Airway epithelial cell (primary cell): ENCODE measurements around a stretch of chr1.

GRCh38 chr1:29900691-29901064 is 664.4 kb downstream of the PTPRU start:
- RAMPAGE, long total RNA: no peak

DNA sequence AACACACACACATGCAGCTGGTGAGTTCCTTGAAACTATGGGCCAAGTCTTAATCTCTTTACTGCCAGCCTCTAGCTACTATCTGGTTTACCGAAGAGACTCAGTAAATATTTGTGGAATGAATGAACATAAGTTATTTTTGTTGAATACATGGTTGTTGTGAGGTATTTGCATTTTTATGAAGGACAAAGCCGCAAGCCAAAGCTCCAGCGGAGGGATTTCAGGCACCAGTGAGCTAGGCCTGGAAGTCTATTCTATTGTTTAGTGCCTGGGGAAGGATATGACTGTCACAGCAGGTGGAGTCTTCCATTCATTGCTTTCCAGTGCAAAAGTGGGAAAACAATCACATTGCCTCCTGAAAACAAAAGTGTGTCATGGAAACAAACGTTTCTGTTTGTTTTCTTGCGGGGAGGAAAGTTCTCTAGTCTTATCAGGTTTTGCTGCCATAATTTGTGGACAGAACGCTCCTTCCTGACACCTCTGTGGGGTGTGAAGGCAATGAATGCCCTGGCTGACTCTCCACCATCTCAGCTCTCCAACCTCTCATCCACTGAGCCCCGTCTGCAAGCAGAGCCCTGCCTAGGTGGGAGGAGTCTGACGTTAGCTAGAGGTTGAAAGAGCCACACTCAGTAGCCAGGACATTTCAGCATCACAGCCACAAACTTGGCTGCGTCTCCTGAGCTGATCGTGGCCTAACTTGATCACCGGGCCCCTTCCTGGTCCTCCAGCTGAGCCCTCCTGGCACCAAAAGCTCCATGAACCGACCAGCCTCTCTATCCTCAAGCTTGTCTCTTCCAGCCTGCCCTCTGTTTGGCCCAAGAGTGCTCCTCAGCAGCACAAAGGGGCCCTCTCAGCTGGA is 739.1 kb downstream of the MATN1 start:
- RAMPAGE, long total RNA: no peak

DNA sequence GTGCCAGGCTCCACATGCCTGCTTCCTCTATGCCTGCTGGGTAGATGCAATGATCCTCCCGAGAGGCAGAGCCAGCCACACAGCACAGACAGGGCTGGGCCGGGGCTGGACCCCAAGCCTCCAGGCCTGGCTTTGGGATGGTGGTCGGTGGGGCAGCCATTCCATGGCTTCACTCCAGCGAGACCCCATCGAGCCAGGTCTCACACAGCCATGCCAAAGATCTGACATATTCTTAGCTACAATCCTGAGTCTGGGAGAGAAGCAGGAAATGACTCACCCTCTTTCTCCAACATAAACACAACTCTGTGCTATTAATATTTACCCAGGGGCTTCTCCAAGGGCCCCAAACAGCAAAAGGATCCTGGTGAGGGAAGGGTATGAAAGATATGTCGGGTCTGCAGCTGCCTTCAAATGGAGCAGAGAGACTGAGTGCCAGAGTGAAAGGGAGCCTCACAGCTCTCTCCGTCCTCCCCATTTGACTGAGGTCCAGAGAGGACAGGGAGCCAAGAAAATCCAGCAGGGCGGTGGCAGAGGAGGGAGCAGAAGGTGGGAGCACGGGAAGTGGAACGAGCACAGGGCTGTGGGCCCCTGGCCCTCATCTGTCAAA is 639.5 kb downstream of the MATN1 start:
- RAMPAGE, long total RNA: no peak

DNA sequence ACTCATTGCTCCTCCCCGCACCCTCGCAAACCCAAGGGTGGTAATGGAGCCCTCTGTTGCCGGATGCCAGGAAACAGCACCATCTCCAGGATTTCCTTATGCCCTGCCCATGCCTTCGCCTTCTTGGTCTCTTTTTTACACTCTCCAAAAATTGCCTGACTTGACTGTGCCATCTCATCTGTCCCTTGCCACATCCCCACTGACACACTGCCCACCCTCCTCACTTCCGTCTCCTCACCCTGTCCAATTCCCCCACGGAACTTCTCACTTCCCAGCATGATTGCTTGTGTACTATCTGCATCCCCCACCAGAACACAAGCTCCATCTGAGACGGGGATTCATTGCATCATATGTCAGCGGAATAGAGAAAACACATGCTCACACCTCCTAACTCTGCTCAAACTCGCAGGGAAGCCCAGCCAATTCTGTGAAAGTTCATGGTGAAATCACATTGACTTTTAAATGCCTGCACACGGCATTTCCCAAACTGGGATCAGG is 201.2 kb downstream of the MATN1 start:
- RAMPAGE, long total RNA: no peak

DNA sequence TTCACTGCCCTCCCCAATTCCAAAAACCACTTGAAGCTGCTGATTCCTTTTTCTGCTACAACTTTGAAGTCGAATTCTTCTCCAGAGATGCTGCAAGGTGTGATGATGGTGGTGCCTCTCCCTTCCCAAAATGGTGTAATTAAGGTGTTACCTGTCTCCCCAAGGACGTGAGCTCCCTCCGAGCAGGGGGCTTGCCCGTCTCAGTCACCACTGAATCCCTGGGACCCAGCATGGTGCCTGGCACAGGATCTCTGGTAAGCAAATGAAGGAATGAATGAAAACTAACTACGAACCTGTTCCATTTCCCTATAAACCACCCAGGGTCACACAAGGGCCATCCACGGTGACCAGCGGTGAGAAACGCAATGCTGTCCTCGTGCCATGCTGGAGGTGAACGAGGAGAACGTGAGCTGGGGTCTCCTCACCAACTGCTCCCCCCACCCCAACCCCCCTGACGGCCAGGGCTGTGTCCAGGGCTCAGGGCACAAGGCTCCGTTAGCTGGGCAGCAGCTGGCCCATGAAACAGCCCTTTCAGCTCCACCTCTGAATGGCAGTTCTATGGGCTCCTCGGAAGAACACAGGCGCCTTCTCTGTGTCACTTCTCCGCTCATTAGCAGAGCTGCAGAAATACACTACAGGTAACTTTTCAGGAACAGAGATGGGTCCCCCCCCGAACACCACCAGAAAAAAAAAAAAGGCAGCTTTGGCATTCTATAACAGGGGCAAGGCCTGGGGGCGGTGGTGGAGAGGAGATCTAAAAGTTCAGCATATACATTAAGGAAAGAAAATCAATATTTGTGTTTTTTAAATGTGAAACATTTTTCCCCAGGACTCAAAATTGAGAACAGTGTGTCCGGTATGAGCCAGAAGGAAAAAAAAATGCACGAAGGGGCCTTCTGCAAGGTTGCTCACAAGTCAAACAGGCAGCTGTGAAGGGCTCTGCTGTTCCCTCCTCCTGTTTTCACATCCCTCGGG is 2.3 kb upstream of the MATN1 start:
- RAMPAGE, long total RNA: no peak

GRCh38 chr1:30729363-30730026 is 6.1 kb upstream of the MATN1 start:
- RAMPAGE, long total RNA: no peak

GRCh38 chr1:30758288-30758650 is 695 bp upstream of the LAPTM5 start:
- RAMPAGE, long total RNA: no peak

DNA sequence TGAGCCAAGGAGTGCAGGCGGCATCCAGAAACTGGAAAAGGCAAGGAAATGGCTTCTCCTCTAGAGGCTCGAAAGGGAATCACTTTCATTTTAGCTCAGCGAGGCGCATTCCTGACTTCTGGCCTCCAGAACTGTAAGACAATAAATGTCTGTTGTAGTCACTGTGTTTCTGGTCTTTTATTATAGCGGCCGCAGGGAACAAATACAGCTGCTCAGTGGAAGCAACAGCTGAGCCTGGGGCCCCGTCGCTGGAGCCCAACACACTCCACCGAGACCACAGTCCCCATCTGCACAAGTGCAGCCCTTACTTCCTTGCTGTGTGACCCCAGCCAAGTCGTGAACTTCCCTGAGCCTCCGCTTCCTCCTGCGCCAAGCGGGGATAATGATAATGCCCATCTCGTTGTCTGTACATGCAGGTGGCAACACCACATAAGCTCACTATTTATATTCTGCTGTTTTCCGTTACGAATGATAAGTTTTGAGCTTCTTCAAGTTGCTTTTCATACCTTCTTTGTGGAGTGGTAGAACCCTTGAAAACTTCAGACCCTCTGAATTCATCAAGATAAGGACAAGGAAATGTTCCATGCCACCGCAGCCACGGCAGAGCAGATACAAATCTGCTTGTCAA is 3.1 kb upstream of the LAPTM5 start:
- RAMPAGE, long total RNA: no peak

- RAMPAGE, long total RNA: no peak
Observed at GRCh38 chr1:30895229-30896125, 13.1 kb downstream of the SDC3 start.

GRCh38 chr1:30901182-30901563 is 7.4 kb downstream of the SDC3 start:
- RAMPAGE, long total RNA: no peak

DNA sequence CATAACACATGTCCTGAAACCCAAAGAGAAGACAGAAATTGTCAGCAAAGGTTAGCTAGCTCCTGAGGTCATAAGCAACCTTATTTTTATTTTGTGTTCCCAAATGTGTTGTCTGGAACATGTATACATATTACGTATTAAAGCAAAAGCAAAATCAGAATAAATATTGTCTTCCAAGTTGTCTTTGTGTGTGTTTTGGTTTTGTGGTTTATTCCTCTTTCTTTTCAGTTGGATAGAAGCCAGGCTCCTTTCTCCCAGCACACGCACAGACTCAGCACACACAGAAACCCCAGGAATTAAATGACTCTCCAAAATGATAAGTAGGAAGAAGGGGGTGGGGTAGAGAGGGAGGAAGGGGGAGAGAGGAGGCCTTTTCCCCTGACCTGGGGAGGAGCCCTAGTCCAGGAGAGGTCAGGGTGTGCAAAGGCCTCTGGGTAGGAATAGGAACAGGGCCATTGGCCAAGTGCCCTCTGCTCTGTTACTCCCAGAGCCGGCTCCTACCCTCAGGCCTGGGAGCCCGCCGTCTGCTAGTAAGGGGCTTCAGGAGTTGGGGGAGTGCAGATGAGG is 35.5 kb upstream of the PUM1 start:
- RAMPAGE, long total RNA: no peak

DNA sequence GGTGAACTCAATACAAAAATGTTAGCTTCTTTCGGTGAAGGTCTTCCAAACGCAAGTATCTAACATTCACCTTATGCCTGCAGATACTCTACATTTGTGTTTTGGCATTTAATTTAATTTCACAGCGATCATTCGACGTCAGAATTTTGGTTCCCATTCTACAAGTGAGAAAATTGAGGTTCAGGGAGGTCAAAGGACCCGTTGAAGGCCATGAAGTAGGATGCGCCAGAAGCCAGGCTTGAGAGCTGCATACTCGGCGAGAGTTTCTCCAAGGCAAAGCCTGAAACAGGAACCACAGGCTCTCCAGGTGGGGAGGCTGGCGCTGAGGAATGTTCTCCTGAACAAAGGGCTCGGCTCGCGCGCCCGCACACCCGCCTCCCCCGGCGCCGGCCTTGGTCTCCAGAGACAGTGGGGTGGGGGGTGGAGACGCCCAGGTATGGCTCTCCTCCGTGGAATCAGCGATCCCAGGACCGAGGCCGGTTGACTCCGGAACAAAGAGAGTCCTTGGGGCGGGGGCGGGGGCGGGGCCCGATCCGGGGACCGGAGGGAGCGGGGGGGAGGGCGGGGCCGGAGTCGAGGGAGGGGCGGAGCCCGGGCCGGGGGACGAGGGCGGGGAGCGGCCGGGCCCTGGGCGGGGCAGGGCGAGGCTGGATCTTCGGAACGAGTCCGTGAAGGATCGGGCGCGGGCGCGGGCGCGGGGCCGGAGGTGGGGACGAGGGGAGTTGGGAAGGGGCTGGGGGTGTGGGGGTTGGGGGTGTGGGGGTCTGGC is 85.1 kb downstream of the NKAIN1 start:
- RAMPAGE, long total RNA: no peak

DNA sequence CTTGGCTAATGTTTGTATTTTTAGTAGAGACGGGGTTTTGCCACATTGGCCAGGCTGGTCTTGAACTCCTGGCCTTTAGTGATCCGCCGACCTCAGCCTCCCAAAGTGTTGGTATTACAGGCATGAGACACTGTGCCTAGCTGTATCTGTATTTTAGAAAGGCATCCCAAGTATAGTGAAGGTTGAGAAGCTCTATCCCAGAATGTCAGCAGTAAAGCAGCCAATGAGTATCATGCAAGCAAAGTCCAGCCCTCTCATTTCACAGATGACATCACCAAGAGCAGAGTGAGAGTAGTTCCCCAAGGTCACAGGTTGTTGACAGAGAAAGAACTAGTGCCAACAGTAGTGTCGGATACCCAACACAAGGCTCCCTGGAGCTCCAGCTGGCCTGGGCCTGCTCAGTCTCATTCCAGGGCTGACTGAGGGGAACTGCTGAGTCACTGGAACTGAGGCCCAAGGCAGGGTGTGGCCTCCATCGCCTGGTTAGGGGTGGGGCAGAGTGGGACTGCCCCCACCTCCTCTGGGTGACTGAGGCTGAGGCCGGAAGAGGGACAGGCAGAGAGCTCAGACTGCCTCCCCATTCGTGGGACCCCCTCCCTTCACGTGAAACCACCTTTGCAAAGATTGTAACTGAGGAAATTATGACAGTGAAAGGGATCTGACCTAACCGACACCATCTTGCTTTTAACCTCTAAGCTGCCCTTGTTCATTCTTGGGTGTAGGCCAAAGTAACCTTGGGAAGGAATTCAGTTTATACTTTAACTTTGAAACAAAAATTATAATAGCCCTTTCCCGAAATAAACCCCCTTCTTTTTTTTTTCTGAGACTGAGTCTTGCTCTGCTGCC is 68.9 kb downstream of the NKAIN1 start:
- RAMPAGE, long total RNA: no peak

GRCh38 chr1:31363871-31364440 is 8.9 kb downstream of the FABP3 start:
- RAMPAGE, long total RNA: no peak

DNA sequence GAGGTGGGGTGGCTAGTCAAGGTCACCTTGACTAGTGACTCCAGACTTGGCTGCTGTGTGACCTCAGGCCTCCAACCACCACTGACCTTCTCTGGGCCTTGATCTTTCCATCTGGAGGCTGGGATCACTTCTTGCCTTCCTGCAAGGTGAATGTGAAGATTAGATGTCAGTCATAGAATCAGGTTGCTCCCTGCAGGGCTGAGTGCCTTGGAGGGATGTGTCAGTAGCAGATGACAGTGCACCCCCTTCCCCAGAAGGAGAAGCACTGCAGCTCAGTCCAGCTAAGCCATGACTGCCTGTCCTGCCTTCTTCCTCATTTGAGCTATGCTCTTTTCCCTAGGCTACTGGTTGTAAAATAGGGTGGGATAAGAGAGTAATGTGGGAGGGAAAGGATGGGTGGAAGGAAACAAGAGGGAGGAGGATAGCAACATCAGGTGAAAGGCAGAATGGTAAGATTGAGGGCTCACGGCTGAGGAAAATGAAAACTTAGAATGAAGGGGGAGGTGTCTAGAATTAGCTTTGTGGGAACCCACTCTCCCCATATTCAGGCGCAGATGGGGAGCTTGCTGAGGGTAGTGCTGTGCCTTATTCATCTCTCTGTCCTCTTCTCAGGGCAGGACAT is 11.1 kb upstream of the FABP3 start:
- RAMPAGE, long total RNA: no peak

DNA sequence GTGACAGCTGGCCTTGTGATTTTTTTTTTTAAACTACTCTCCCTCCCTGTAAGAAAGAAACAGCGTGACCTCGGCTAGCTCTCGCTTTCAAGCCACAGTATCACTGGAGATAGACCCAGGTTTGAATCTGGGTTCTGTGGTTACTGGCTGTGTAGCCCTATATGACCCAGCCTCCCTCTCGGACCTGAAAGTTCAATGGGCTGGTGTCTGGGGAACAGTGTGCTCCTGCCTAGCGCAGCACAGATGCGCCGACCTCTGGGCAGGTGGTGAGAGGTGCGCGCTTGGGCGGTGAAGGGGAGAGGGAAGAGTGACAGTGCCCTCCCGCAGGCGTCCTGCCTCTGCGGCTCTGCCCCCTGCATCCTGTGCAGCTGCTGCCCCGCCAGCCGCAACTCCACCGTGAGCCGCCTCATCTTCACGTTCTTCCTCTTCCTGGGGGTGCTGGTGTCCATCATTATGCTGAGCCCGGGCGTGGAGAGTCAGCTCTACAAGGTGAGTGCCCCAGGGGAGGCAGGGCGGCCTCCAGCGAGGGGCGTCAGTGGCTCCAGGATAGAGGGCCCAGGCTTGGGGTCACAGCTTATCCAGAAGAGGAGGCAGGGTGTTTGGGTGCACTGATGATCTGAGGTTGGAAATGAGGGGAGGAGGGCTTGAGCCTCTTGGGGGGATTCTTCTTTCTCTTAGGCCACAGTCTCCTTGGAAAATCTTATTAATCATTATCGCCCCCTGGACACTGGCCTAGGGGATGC is 10.5 kb downstream of the SERINC2 start:
- RAMPAGE, long total RNA: no peak

DNA sequence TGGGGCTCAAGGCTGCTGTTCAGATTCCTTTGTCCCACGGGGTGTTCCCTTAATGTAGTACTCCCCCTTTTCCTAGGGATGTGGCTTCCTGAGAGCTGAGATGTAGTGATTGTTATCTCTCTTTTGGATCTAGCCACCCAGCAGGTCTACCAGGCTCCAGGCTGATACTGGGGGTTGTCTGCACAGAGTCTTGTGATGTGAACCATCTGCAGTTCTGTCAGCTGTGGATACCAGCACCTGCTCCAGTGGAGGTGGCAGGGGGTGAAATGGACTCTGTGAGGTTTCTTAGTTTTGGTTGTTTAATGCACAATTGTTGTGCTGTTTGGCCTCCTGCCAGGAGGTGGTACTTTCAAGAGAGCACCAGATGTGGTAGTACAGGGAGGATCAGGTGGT is 63.9 kb downstream of the SERINC2 start:
- RAMPAGE, long total RNA: no peak

- RAMPAGE, long total RNA: no peak
Observed at GRCh38 chr1:31501269-31501692, 75.0 kb upstream of the TINAGL1 start.

DNA sequence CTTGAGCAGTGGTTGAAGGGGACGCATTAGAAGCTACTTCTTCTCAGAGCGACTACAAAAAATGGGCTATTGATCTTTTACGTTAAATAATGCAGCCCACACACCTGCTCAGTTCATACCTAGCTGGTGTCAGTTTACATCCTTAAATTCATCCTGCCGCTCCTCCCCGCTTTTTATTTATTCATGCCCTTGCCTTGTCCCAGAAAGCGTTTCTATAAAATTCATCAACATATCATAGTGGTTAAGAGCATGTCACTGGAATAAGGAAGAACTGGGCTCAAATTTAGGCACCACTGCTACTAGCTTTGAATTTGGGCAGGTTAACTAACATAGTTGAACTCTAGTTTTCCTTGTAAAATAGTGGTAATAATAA is 66.0 kb upstream of the TINAGL1 start:
- RAMPAGE, long total RNA: no peak

DNA sequence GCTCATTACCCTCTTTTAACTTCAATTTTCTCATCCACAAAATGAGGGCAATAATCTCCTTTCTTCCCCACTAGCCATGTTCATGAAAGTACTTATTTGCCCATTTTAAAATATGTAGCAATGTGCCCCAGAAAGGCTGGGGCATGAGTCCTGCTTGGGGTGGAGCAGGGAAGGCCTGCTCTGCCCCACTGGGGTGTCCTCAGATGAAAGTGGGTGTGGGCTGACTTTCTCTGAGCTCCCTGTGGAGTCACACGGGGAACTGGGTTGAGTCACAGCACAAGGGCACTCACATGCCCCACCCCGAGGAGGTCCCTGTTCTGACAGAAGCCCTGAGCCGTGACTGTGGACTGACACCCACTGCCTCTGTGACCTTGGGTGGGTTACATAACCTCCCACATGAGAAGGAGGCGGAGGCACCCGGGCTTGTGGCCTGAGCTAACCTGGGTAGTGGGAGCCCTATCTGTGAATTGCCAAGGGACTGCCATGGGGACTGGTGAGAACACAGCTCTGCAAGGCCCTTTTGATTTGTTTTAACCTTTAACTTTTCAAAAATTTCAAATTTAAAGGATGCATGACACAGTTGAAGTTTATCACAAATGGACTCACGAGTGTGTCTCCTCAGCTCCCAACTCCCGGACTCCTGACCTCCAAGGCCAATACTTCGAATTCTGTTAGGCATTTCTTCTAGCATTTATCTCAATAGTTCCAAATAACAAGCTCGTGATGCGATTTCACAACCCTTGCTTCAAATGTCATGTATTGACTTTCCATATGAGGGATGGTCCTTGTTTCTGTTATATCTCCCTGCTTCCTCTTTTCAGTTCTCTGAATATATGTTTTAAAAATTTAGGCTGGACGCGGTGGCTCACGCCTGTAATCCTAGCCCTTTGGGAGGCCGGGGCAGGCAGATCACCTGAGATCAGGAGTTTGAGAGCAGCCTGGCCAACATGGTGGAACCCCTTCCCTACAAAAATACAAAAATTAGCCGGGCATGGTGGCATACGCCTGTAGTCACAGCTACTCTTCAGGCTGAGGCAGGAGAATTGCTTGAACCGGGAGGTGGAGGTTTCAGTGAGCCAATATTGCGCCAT is 52.3 kb upstream of the TINAGL1 start:
- RAMPAGE, long total RNA: no peak